ENCODE measurements around a stretch of chr2.

DNA sequence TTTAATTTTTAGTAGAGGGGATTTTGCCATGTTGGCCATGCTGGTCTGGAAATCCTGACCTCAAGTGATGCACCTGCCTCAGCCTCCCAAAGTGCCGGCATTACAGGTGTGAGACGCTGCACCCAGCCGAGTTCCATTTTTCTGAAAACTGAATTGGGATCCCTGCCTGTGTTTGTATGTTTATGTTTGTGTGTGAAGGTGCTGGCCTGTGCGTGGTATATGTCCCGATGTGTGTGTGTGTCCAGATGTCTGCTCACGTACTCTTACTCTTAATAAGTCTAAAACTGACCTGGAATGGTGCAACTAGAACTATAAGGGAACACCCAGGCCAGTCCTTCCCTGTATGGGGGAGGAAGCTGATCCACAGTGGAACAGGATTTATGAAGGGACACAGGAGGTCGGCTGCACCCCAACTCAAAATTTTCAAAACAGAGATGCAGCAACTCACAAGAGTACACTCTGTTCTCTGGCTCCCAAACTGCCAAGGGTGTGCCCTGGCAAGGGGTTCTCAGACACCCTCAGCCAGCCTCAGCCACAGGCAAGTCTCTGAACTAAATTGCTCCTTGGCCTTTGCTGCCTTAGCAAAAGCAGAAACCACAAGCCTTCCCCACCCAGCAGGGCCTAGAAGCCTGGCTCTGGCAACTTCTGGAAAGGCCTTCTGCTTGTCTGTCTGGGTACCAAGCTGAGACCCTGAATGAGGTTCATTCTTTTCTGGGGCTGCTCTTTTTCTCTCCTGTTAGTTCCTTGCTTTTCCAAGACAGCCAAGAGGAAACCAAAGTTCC, 36.5 kb downstream of the RHOB start:
- RRBS, result no CpG with 5 or more reads among the region's 7 CpGs

DNA sequence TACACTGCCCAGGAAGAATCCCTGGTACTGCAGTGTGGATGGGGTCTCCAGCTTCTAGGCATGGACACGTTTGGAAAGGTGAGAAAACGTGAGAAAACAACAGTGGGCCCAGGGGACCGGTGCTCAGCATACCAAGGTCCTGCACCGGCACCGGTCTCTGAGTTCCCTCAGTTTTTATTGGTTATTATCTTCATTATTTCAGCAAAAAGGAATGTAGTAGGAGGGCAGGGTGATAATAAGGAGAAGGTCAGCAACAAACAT, 54.2 kb downstream of the RHOB start:
- RRBS, result no CpG with 5 or more reads among the region's 5 CpGs

GRCh38 chr2:20536629-20536981, 89.7 kb downstream of the RHOB start:
- RRBS, result no CpG with 5 or more reads among the region's 8 CpGs

DNA sequence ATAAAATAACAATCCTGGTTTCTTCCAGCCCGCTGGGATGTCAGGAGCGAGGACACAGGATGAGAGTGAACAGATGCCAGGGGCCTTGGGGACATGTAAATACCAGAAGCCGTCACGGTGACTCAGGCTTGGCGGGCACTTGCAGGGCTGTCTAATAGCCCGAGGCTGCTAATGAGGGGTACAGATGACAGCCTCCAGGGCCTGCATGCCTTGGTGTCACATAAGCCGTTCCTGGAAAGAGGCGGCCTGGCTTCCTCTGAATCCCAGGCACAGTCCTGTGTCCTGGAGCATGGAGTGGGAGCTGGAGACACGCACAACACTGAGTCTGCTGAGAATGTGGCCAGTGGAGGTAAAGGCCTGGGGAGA, 28.1 kb downstream of the HS1BP3 start:
- RRBS, result no CpG with 5 or more reads among the region's 9 CpGs

DNA sequence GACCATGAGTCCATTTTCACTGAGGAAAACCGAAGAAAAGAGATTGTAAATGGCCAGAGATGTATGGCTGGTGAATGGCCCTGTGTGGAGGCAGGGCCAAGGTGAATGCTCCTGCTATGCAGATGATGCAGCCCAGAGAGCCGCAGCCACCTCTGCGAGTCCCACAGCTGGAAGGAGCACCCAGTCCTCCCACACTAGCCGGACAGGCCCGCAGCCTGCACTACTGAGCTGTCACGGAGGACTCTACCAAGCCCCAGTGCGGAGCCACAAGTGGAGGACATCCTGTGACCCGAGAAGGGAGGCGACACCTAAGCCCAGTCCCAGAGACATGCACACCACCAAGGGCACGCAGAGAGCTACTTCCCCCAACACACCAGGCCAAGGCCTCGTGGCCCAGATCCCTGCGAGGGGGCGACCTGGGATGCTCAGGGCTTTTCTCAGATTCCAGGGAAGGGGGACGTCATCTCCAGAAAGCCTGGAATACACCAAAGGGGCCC, 12.9 kb downstream of the HS1BP3 start:
- RRBS, result no CpG with 5 or more reads among the region's 14 CpGs

GRCh38 chr2:20651434-20651893, 566 bp upstream of the HS1BP3 start:
- RRBS, result no CpG with 5 or more reads among the region's 14 CpGs

- RRBS, result no CpG with 5 or more reads among the region's 9 CpGs
Measured at GRCh38 chr2:21001189-21002469, 42.2 kb downstream of the APOB start.

DNA sequence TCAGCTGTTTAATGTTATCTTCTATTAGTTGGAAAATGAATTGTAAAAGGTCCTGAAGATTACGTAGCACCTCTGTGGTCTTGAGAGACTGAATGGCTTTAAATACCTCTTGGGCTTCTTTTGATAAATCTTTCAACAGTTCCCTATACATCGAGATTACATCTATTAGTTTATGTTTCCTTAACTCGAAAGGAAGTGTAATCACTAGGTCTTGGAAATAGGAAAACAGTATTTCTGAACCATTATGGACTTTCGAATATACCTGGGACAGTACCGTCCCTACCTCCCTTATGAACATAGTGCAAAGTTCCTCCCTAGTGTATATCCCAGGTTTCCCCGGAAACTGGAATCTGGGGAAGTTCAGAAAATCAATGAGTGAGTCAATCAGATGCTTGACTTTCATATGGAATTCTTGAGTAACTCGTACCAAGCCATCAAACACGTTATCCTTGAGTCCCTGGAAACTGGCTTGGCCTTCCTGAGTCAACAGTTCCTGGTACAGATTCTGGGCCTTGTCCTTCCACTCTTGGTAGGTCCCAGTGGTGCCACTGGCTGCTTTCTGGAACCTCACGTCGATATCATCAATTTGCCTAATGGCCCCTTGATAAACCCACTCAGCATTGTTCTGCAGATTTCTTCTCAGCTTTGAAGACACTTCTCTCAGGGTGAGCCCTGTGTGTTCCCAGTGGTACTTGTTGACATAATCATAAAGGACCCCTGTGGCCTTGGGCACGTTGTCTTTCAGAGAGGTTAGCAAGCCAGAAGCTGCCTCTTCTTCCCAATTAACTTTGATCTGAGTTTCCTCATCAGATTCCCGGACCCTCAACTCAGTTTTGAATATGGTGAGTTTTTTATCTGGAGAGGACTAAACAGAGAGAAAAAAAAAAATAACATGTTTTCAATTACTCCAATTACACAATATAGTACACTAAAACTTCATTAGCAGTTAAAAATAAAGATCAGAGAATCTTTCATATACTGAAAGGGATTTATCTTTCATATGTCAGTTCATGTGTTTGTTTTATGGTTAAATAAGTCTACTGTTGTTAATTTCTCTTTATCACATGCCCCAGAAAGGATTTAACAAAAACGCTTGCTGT, 41.1 kb downstream of the APOB start:
- RRBS, result no CpG with 5 or more reads among the region's 13 CpGs

- RRBS, result no CpG with 5 or more reads among the region's 6 CpGs
Measured at GRCh38 chr2:21006696-21007197, 37.1 kb downstream of the APOB start.

GRCh38 chr2:21023079-21023790, 20.6 kb downstream of the APOB start:
- RRBS, result no CpG with 5 or more reads among the region's 6 CpGs

- RRBS, result no CpG with 5 or more reads among the region's 8 CpGs
Measured at GRCh38 chr2:21038369-21039035, 5.4 kb downstream of the APOB start.

GRCh38 chr2:21051812-21052452, 8.1 kb upstream of the APOB start:
- RRBS, result no CpG with 5 or more reads among the region's 4 CpGs

- RRBS, result no CpG with 5 or more reads among the region's 5 CpGs
Measured at GRCh38 chr2:21066931-21067503, 23.1 kb upstream of the APOB start.

DNA sequence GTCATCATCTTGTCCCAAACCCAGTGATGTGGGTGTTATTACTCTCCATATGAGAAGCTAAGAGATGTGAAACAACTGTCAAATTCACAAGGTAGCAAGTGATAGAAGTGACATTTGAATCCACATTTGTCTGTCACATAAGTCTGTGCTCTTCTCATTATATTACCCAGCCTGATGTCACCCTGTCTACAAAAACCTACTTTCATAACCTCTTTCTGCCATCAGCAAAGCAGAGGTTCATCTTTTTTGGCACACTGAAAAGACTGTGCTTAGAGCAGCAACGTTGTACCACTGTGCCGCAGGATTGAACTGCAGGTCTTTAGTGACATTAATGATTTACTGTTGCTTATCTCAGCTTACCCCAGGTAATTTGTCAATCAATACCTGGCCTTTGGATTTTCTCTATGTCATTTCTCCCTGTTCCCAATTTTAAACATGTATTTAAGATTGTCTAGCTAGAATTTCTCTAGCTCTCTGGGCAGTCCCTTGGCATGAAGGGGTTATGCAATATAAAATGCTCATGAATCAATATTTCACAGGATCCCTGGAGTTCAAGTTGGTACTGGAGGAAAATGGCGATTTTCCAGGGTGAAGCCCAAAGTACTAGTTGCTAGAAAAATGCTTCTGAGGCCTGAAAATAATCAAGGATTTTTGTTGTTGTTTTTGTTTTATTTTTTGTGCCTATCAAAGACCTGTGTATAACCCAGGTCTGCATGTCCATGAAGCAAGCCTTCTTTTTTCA, 31.3 kb upstream of the TDRD15 start:
- RRBS, result no CpG with 5 or more reads among the region's 3 CpGs

- RRBS, result under 1% methylated on average over 12 of the region's 101 CpGs
Measured at GRCh38 chr2:23386331-23387626, 1.8 kb downstream of the KLHL29 start.

- RRBS, result no CpG with 5 or more reads among the region's 12 CpGs
Measured at GRCh38 chr2:23393649-23394469, 8.9 kb downstream of the KLHL29 start.

DNA sequence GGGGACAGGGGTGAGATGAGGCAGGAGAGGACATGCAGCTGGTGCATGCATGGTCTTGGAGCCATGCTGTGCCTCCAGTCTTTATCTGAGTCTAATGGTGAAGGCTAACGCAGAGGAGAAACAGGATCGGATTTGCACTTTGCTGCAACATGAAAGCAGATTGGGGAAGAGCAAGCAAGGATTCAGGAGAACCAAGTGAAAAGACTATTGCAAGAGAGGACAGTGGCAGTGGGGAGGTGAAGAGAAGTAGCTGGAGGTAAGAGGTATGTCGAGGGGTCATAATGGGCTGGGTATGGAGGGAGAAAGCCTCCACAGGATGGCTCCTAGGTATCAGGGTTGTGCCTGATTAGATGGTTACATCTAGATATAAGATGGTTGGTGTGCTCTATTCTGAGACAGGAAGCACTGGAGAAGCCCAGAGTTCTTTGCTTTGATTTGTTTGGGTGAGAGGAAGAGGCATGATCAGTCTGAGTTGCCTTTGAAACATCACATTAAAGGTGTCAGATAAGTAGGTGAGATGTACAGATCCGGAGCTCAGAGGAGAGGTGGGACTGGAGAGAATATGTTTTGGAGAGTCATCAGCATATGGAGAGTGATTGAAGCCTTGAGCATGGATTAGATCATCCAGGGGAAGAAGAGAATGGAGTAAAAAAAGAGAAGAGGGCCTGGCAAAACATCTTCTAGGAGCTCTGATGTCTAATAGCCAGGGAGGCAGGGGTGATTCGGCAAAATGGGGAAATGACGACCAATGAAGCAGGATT, 74.0 kb downstream of the KLHL29 start:
- RRBS, result no CpG with 5 or more reads among the region's 6 CpGs

GRCh38 chr2:23492697-23493435, 107.9 kb downstream of the KLHL29 start:
- RRBS, result no CpG with 5 or more reads among the region's 14 CpGs

GRCh38 chr2:23526988-23527345, 142.0 kb downstream of the KLHL29 start:
- RRBS, result no CpG with 5 or more reads among the region's 10 CpGs

DNA sequence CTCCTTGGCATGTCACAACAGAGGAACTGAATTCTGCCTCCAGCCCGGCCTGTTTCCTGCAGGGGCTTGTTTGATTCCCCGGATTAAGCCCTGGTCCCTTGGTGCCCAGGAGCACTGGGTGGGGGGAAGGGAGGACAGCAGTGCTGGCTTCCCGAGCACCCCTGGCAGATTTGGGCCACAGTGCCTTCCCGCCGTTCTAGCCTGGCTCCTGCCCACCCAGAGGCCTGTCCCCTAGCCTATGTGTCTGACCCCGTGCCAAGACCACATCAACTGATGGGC, 179.4 kb downstream of the KLHL29 start:
- RRBS, result no CpG with 5 or more reads among the region's 6 CpGs

Data from retinal pigment epithelial cell (primary cell).